ENCODE results near the genes PLEKHJ1 and LINGO3.

DNA sequence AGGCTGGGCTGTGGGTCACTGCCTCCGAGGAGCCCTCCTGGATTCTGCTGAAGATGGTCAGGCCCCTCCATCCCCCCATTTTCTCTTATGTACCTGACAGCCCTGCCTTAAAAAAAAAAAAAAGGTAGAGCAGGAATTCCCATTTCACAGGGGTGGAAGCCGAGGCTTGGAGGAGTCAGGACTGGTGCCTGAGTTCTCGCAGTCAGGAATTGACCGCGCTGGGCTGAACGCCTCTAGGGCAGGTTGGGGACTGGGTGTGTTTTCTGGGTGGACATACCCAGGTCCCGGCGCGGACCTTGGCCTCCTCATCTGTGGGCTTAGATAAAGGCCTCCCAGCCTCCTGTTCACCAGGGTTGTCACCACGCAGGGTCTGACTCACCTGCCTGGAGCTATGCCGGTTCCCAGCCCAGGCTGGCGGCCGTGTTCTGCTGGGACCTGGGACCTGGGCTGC is 2.1 kb downstream of the ADAT3 start:
- RRBS, result no CpG with 5 or more reads among the region's 13 CpGs

- RRBS, result 93% methylated on average over 5 of the region's 49 CpGs
Measured at GRCh38 chr19:1969172-1970007, 28.4 kb downstream of the CSNK1G2 start.

DNA sequence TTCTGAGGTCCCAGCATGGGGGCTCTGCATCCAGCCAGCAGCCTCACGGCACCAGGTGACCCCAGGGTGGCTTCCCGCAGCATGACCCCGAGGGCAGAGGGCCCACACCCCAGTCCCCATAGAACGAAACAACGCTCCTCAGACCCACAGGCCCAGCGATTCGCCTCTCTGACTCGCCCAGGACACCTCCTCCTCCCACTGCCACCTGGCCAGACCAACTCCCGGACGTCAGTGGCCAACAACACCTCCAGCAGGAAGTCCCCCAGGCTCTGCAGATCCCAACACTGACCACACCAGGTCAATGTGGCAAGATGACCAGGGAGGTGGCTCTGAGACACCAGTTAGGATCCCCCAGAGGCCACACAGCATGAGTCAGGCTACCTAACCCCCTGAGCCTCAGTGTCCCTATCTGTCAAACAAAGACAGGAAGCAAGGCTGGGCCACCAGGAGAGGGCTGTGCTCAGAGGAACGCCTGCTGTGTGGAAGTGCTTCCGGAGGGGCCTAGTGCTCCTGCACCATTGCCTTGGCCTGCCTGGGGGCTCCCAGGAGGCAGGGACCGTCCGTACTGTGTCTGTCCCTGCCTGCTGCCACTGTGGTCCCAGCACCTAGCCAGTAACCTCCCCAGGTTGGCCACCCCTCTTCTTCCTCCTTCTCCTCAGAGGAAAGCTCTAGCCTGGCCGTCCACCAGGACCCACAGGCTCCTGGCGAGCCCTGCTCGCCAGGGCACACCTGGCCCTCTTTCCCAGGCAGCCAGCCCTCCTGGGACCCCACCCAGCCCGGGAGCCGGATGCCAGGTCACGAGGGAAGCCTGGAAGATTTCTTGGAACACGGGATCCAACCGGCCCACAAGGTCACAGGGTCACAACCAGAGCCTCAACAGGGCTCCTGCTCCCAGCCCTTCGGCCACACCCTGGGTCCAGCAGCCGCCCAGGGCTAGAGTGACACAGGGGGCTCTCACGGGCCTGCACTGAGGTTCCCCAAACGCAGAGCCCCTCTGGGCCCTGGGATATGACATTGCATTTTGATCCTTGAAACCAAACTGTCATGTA is 5.8 kb downstream of the MKNK2 start:
- RRBS, result 83% methylated on average over 2 of the region's 26 CpGs

- RRBS, result no CpG with 5 or more reads among the region's 19 CpGs
Measured at GRCh38 chr19:2083253-2083830, 12.8 kb downstream of the MOB3A start.

DNA sequence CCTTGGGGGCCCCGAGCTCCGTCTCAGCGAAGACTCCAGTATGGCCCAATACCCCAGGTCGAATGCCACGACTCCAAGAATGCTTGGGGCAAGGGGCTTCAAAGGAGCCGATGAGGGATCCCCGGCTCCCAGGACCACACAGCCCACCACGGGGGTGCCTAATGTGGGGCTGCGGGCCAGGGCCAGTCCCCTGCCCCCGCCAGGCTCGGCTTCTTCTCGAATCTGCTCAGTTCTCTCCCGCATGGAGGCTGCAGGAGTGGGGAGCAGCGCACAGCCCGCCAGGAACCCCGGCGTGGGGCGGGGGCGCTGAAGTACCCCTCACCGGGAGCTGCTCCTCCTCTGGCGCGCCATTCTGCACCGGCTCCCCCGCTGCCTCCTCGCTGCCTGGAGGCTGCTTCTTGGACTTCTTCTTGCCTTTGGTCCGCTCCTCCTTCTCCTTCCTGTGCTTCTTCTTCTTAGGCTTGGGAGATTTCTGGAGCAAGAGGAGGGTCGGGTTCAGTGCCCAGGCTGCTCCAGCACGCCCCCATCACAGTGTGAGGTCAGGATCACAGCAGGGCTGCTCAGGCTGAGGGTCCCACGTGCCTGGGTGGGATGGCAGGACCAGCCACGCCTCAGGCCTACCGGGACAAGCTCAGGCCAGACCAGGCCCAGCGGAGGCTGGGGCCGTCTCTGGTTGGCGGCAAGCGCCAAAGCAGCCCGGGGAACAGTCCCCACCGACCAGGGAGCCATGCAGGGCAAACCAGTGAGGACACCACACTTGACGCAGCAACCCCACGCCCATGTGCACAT is 14.8 kb downstream of the IZUMO4 start:
- RRBS, result 91% methylated on average over 9 of the region's 39 CpGs

DNA sequence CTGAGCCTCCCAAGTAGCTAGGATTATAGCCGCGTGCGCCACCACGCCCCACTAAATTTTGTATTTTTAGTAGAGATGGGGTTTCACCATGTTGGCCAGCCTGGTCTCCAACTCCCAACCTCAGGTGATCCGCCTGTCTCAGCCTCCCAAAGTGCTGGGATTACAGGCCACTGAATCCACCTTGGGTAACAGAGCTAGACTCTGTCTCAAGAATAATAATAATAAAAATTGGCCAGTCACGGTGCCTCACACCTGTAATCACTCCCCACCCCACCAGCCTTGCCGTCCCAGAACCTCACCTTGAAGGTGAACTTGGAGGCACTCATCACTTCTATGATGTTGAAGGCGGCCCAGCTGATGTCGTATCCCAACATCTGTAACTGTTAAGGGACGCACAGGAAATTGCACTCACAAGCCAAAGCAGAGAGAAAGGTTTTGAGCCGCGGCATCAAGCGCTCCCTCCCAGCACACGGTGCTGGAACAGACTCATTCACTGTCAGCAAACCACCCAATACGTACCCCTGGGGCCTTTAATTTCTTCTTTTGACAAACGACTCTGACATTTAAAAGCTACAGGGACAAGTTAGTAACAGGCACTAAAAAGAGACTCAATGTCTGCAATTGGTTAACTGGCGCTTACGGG is 13.8 kb downstream of the AP3D1 start:
- RRBS, result no CpG with 5 or more reads among the region's 18 CpGs

GRCh38 chr19:2195270-2195729 is 31.6 kb downstream of the DOT1L start:
- RRBS, result no CpG with 5 or more reads among the region's 14 CpGs

DNA sequence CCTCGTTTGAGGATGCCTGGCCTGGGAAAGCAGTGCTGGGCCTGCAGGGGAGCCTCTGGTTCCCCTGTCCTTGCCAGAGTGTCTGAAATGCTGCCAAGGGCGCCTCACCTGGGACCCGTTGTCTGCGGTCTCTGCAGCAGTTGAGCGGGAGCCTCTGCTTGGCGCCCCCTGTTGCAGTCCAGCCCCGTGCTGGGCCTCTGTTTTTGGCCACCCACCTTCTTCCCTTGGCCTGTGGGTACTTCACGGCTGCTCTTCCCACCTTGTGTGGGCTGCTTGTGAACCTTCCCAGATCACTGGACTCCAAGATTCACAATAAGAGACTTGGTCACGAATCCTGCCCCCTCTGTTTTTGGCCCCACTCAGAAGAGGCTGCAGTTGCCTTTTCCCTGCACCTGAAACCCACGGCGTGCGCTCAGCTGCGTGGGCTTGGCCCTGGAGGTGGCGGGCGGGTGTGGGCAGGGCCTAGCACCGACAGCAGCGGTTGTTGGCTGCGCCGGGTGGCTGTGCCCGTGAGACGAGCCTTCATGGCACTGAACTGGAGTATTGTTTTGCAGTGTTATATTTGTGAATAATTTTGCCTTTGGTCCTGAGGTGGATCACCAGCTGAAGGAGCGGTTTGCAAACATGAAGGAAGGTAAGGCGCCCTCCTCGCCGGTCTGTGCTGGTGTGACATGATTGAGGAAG is 33.8 kb downstream of the PLEKHJ1 start:
- RRBS, result no CpG with 5 or more reads among the region's 25 CpGs

DNA sequence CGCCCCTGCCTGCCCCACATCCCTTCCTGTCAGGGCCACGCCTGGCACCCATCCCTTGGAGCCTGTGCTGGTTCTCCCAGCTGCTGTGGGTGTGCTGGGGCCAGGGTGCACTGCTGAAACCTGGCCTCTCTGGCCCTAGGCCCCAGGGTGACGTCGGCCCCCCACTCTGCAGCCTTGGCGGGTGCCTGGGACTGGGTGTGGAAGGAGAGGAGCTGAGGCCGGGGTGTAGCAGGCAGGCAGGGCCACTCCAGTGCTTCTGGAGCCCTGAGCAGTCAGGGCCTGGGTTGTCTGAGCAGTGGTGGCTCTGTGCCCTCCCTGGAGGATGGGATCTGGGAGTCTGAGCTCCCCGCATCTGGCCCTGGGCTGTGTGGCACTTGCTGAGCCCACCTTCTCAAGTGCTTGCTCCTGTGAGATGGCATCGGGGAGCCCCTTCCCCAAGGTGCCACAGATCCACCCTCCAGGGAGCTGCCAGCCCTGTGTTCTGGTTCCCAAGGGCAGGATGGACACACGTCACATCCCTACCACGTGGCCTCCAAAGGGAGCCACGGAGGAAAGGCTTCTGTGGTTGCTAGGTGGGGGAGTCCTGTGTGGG is 5.2 kb downstream of the PLEKHJ1 start:
- RRBS, result no CpG with 5 or more reads among the region's 11 CpGs

- RRBS, result no CpG with 5 or more reads among the region's 21 CpGs
Measured at GRCh38 chr19:2231444-2232173, 4.5 kb downstream of the PLEKHJ1 start.

- RRBS, result 2% methylated on average over 25 of the region's 91 CpGs
Measured at GRCh38 chr19:2236107-2236965, at the start of gene PLEKHJ1. TSS of gene PLEKHJ1 (minus strand) at chr19:2236329.

- RRBS, result no CpG with 5 or more reads among the region's 9 CpGs
Measured at GRCh38 chr19:2239184-2239780, 2.7 kb downstream of the SF3A2 start.

- RRBS, result no CpG with 5 or more reads among the region's 1 CpG
Measured at GRCh38 chr19:2272068-2272233, 10.0 kb downstream of the PEAK3 start.

DNA sequence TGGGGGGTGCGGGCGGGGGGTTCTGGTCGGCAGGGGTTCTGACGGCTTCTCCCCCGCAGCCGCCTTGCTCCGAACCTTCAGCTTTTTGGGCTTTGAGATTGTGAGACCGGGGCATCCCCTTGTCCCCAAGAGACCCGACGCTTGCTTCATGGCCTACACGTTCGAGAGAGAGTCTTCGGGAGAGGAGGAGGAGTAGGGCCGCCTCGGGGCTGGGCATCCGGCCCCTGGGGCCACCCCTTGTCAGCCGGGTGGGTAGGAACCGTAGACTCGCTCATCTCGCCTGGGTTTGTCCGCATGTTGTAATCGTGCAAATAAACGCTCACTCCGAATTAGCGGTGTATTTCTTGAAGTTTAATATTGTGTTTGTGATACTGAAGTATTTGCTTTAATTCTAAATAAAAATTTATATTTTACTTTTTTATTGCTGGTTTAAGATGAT is 9.0 kb downstream of the PEAK3 start:
- RRBS, result 89% methylated on average over 3 of the region's 25 CpGs

- RRBS, result 58% methylated on average over 3 of the region's 7 CpGs
Measured at GRCh38 chr19:2287837-2288267, 5.9 kb upstream of the PEAK3 start.

GRCh38 chr19:2307981-2308650 is at the start of gene LINGO3:
TSS of gene LINGO3 (minus strand) at chr19:2308154.
- RRBS, result 3% methylated on average over 35 of the region's 81 CpGs

DNA sequence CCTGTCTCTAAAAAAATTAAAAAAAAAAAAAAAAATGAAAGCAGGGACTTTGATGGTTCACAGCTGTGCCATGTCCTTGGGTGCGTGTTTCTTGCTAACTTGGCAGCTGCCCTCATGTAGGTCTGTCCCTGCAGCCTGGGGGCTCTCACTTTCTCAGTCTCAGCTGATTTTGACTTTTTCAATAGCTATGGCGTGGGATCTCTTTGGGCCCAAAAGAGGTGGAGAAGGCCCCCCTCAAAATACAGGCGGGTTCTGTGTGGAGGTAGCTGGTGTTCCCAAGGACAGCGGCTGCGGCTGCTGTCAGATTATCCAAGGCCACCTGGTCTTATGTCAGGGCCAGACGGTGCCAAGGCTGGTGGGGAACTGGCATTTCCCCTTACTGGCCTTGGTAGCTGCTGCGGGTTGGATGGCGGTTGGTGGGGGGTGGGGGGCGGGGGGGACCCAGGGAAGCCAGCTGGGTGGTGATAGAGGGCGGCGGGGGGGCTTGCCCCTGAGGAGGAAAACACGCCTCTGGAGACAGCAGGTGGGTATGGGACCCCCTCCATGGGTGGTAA is 4.3 kb downstream of the TIMM13 start:
- RRBS, result no CpG with 5 or more reads among the region's 12 CpGs

DNA sequence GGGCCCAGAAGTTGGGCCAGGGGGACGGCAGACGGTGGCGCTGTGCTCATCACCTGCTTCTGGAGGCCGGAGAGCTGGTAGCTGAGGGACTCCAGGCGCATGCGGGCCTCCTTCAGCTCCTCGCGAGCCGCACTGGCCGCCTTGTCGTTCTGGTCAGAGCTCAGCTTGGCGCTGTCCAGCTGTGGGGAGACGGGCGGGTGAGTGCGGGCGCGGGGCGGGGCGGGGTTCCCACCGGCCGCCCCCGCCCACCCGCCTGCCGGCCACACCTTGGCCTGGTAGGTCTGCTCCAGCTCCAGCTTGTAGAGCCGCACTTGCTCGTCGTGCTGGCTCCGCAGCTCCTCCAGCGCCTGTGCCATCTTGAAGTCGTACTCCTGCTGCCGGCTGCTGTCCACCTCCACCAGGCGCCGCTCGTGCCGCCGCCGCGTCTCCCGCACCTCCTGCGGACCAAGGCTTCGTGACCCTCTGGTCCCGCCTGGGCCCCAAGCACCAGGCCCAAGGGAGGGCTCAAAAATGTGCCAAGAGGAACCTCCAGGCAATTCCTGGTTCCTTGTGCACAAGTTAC is 7.4 kb upstream of the TIMM13 start:
- RRBS, result no CpG with 5 or more reads among the region's 42 CpGs

DNA sequence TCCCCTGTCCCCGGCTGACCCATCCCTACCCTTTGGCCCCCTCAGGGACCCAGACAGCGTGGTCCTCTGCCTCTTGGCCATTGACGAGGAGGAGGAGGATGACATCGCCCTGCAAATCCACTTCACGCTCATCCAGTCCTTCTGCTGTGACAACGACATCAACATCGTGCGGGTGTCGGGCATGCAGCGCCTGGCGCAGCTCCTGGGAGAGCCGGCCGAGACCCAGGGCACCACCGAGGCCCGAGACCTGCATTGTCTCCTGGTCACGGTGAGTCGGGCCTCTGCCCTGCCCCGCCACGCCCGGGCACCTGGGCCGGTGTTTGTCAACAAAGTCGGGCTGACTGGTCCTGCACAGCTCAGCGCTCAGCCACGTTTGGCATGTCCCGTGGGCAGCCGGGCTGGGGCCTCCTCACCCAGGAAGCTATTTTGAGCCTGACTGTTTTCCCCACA is 1.1 kb downstream of the GADD45B start:
- RRBS, result 2% methylated on average over 14 of the region's 26 CpGs

- RRBS, result no CpG with 5 or more reads among the region's 32 CpGs
Measured at GRCh38 chr19:2587886-2588867, 112.2 kb downstream of the GADD45B start.